Mammary microvascular endothelial cell (primary cell): ENCODE results near the gene AKT1.

DNA sequence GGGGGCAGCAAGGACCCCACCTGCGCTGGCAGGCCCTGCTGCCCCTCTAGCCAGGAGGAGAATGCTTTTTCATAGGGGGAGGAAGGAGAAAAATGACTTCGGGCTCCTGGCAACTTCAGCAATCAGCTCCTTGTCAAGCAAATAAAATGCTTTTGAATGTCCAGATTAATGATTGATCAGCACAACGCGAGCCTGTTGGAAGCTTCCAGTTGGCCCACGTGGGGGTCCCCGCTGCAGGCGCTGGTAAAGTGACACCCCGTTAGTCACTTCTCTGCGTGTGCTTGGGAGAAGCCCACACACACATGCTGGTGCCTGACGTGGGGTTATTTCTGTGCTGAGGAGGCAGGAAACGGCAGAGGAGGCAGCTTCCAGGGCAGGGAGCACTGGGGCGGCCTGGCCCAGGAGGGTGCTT is 101.4 kb downstream of the KIF26A start:
- RAMPAGE, long total RNA, result no peak

- RAMPAGE, long total RNA, result no peak
These were observed 129.7 kb downstream of the KIF26A start for GRCh38 chr14:104268056-104268426.

DNA sequence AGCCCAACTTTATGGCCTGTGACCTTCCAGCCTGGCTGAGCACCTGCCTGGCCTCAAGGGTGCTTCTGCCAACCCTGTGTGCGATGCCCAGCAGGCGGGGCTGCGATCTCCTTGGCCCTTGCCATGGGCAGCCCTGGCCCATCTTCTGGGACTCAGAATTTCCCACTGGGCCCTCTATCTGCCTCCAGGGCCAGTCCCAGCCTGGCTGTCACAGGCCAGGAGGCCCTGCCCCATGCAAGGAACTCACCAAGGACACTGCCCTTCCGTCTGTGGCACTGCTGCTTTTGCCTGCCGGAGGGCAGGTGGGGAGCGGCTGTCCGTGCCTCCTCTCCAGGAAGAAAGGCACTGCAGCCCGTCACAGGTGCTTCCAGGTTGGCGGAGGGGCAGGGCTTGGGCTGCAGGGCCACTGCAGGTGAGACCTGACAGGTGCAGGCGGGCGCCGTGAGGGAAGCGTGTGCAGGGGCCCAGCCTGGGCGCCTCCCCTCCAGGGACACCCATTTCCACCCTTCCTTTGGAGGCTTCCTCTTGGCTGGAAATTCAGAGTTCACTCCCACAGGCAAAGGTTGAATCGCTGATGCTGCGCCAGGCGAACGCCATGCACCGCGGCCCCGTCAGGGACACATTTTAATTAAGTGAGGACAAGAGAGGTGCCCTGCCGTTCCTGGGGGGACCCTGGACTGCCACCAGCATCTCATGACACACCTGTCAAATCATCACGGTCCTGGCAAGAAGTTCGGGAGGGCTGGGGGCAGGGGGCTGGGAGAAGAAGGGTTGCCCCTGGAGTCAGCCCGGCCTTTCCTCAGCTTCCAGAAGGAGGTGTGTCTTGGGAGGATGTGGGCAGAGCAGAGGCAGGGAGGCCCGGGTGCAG is 178.0 kb downstream of the KIF26A start:
- RAMPAGE, long total RNA, result no peak

- RAMPAGE, long total RNA, result no peak
These were observed 16.3 kb upstream of the C14orf180 start for GRCh38 chr14:104563078-104563932.

- RAMPAGE, long total RNA, result no peak
These were observed 15.6 kb upstream of the C14orf180 start for GRCh38 chr14:104563933-104564325.

GRCh38 chr14:104580854-104581671 is 1.5 kb downstream of the C14orf180 start:
- RAMPAGE, long total RNA, result no peak

- RAMPAGE, long total RNA, result no peak
These were observed 28.3 kb upstream of the TMEM179 start for GRCh38 chr14:104632980-104633239.

DNA sequence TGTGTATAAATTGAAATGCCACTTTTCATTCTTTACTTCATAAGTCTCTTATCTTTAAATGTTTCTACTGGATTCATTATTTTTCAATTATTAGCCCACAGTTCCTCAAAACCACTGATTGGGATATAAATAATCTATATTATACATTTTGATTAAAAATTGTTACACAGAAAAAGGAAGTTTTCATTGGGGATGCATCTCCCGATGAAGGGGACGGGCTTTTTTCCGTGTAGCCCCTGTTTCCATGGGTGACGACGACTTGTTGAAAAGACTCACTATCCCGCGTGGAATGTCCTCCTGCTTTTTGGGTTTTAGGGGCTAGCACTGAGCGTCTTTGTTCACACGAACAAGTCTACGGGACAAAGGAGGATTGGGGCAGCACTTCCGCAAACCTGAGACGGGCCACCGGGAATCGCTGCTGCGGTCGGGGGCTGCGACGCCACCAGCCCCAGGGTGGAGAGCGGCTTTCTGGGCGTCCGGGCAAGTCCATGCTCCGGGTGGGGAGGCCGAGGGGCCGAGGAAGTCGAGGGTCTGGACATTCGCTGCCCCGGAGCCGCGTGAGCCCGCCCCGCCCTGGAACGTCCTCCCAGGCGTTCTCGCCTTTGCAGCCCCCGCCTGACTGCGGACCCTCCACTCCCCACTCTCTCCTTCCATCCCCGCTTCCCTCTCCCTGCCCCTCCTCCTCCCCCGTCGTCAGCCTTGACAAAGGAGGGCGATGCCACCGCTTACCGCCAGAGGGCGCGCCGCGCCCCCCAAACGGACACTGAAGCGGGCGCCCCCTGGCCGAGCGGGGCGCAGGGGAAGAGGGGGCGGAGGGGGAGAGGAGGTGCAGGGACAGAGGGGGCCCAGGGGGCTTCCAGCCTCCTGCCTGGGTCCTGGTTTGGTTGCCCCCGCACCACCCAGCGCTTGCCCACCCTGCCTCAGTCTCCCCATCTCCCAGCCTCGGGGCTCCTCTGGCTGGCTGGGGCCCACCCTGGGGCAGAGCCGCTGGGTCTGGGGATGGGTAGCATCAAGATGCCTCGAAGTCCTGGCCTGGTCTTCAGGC is 39.3 kb upstream of the INF2 start:
- RAMPAGE, long total RNA, result no peak

- RAMPAGE, long total RNA, result no peak
These were observed 33.1 kb upstream of the INF2 start for GRCh38 chr14:104656303-104656716.

GRCh38 chr14:104712710-104713142 is 11.3 kb upstream of the ADSS1 start:
- RAMPAGE, long total RNA, result no peak

DNA sequence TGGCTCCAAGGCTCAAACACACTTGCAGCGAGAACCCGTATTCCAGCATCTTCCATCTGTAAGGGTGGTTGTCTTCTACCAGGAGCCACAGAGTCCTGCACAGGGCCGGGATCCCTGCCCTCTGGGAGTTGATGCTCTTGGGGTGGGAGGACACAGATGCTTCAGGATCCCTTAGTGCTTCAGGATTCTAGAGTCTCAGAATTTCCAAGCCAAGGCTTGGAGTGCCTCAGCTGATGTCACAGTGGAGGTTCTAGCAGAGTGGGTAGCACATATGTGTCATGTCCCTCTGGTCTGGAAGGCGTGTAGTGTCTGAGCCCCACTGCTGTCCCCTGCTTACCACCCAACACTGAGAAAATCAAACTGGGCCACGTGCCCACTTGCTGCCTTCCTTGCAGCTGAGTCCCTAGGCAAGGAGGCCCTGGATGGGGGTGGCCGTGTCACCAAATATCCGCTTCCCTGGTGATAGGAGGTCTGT is 7.2 kb upstream of the SIVA1 start:
- RAMPAGE, long total RNA, result no peak

- RAMPAGE, long total RNA, result no peak
These were observed 3.9 kb upstream of the SIVA1 start for GRCh38 chr14:104749050-104749539.

DNA sequence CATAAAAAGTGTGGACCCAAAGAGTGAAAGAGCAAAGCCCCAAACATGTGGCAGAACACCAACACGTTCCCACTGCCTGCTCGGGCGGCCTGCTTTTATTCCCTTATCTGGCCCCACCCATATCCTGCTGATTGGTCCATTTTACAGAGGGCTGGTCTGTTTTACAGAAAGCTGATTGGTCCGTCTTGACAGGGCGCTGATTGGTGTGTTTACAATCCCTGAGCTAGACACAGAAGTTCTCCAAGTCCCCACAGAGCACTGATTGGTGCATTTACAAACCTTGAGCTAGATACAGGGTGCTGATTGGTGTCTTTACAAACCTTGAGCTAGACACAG is 2.2 kb upstream of the SIVA1 start:
- RAMPAGE, long total RNA, result no peak

GRCh38 chr14:104795048-104796215 is at the start of gene AKT1:
AKT1 (minus strand) TSS chr14:104795748.
- RAMPAGE, long total RNA, result no peak

DNA sequence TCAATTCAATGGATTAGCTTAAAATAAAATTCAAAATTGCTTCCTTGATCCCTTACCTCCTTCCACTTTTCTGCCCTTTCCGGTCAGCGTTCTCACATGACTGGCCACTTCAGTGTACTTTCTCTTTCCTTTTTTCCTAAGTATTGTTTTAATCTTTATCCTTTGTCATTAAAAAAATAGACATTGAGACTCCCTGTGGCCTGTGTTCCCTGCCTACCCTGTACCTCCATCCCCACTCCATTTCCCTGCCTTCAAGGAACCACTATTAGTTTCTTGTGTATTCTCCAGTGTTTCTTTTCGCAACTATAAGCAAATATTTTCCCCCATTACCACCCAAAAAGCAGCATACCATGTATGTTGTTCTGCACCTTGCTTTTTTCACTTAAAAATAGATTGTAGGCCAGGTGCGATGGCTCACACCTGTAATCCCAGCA is 13.4 kb downstream of the ZBTB42 start:
- RAMPAGE, long total RNA, result no peak

DNA sequence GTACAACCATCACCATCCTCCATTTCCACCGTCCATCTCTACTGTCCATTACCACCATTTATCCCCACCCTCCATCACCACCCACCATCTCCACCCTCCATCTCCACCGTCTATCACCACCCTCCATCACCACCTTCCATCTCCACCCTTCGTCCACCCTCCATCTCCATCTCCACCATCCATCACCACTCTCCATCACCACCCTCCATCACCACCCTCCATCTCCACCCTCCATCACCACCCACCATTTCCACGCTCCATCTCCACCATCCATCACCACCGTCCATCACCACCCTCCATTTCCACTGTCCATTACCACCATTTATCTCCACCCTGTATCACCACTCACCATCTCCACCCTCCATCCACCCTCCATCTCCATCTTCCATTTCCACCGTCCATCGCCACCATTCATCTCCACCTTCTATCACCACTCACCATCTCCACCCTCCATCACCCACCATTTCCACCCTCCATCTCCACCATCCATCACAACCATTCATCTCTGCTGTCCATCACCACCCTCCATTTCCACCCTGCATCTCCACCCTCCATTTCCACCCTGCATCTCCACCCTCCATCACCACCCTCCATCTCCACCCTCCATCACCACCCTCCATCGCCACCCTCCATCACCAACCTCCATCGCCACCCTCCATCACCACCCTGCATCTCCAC is 6.2 kb upstream of the CEP170B start:
- RAMPAGE, long total RNA, result no peak

DNA sequence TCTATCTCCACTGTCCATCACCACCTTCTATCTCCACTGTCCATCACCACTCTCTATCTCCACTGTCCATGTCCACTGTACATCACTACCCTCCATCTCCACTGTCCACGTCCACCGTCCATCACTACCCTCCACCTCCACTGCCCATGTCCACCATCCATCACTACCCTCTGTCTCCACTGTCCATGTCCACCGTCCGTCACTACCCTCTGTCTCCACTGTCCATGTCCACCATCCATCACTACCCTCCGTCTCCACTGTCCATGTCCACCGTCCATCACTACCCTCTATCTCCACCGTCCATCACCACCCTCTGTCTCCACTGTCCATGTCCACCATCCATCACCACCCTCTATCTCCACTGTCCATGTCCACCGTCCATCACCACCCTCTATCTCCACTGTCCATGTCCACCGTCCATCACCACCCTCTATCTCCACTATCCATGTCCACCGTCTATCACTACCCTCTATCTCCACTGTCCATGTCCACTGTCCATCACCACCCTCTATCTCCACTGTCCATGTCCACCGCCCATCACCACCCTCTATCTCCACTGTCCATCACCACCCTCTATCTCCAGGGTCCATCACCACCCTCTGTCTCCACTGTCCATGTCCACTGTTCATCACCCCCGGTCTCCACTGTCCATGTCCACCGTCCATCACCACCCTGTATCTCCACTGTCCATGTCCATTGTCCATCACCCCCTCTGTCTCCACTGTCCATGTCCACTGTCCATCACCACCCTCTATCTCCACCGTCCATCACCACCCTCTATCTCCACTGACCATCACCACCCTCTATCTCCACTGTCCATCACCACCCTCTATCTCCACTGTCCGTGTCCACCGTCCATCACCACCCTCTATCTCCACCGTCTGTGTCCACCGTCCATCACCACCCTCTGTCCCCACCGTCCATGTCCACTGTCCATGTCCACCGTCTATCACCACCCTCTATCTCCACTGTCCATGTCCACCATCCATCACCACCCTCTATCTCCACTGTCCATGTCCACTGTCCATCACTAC is 3.7 kb upstream of the CEP170B start:
- RAMPAGE, long total RNA, result no peak

DNA sequence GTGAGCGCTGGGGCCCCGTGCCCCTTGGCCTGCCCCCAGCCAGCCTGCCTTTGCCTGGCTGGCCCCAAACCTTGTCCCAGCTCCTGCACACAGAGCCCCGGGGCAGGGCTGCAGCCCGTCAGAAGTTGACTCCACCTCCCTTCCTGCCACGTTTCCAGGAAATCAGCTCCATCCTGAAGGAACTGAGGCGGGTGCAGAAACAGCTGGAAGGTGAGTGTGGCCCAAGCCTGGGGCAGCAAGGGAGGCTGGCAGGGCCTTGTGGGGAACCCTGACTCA is 29.2 kb downstream of the CEP170B start:
- RAMPAGE, long total RNA, result no peak

GRCh38 chr14:105018132-105018574 is 2.7 kb downstream of the CDCA4 start:
- RAMPAGE, long total RNA, result no peak

- RAMPAGE, long total RNA, result no peak
These were observed 824 bp downstream of the CDCA4 start for GRCh38 chr14:105019782-105020735.